CMK (cell line): ENCODE measurements around the gene SAP130.

DNA sequence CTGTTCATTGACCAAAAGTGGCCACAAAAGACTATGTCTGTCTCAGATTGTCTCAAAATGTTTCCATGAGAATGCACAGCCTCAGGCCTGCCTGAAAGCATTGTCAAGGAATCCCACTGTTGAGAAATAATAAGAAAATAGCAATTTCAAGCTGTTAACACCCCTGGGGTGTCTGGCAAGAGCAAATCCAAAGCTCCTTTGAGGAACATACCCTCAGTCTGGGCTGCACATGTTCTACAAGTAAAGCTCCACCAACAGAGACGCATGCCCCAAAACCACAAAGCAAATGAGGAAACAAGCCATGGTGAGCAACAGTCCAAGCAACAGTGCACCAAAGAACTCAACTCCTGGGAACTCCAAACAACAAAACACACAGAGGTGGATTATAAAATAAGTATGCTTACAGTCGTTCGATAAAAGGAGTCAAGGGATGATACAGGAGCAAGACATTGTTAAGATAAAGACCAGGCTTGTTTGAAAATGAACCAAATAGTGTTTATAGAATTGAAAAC lies 40.3 kb downstream of the CYP27C1 start:
- RRBS, result no CpG with 5 or more reads among the region's 3 CpGs

DNA sequence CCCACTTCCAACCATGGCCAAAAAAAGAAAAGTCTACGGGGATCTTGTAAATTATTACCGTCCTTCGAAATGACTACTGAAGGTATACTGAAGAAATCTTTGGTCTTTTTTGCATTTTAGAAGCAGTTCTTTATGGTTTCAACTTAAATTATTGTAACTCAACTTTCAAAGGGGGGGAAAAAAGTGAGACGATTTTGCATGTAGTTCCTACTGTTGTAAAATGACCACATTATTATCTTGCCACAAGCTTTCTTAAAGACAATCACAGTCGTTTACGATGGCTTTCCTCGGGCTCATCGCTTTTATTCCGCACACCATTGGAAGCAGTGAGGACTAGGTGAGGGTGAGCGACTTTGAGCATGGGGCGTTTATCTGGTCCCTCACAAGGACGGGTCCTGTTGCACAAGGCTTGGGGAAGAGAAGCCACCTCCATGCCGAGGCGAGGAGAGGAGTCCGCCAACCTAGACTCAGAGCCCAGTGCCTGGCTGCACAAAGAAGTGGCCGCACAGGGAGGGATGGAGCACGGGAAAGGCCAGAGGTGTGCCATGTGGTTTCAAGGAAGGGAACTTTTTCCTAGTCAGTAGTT lies 543 bp upstream of the CYP27C1 start:
- RRBS, result no CpG with 5 or more reads among the region's 17 CpGs

- RRBS, result no CpG with 5 or more reads among the region's 11 CpGs
Measured at GRCh38 chr2:127373667-127374799, 13.7 kb downstream of the MAP3K2 start.

DNA sequence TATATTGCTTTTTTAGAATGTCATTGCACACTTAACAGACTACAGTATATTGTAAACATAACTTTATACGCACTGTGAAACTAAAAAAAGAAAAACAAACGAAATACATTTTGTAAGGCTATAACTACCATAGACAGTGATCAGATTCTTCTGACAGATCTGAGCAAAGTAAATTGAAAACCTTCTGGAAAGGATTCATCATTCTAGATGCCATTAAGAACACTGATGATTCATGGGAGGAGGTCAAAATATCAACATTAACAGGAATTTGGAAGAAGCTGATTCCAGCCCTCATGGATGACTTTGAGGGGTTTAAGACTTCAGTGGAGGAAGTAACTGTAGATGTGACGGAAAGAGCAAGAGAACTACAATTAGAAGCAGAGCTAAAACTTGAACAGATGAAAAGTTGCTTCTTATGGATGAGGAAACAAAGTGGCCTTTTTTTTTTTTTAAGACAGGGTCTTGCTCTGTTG lies 3.5 kb downstream of the MAP3K2 start:
- RRBS, result no CpG with 5 or more reads among the region's 3 CpGs

DNA sequence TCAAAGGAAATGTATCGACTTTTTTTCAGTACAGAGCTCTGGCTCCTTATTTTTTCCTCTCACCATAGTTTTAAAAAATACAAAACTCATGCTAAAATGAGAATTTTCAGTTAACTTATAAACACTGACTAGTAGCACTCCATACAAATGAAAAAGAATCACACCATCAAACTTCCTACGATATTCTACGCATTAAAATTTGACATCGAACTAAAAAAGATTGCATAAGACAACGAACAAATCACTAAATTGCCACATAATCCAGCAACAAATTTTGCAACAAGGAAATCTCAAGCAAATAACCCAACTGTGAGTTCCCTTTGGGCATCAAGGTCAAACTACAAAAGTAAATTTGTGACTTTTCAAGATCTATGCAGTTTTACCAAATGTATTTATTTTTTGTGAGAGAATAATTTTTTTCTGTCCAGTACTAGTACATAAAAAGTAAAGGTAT lies 1.5 kb downstream of the MAP3K2 start:
- RRBS, result no CpG with 5 or more reads among the region's 5 CpGs

- RRBS, result 84% methylated on average over 2 of the region's 8 CpGs
Measured at GRCh38 chr2:127438202-127438759, 20.1 kb downstream of the PROC start.

DNA sequence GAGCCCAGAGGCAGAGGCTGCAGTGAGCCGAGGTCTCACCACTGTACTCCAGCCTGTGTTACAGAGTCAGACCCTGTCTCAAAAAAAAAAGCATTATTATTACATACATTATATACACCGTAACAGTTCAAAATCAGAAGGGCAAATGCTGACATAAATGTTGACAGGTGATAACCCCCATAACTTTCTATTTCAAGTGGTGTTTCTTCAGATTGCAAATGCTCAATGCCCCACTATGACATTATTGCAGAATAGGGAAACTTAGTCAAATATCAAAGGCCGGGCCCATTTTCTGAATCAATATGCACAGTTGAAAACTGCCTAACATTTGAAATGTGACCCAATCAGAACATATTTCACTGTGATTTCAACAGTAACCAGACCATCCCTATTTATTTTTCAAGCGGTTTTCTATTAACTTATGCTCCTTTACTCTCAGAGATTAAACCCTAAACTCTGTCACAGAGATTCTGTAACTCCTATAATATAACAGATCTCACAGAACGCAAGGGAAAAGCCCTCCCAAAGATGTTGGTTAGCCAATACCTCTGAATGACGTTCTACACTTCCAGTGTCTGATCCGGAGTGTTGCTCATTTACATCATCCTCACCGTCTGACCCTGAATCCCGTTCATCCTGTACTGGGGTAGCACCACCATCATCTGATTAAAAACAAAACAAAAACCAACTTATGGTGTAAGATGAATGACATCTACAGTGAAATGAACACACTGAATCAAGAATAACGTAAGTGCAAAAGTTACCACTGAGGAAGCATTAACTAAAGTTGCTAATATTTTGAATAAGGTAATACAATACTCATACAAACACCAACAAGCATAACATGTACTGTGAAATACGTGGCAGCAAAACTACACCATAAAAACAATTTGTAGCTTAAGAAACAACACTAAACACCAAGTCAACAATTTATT lies 2.9 kb downstream of the IWS1 start:
- RRBS, result no CpG with 5 or more reads among the region's 11 CpGs

DNA sequence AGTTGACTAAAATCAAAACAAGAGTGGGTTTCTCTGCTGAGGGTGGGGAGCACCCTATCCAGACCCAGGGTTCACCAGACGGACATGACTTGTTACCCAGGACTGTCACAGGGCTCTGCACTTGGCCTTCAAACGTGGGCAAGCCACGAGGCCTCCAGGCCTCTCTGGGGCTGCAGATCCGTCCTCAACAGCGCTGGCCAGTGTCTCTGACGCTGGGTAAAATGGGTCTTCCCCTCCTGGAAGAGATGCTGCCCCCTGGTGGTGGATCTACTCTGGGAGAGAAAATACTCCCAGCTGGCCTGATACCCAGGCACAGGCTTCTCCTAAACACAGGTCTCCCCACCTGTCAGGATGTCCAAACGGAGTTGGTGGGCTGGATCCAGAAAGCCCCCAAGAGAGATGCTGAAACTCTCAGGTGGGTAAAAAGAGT lies 3.7 kb downstream of the GPR17 start:
- RRBS, result no CpG with 5 or more reads among the region's 7 CpGs

- RRBS, result no CpG with 5 or more reads among the region's 47 CpGs
Measured at GRCh38 chr2:127651389-127652748, 5.9 kb downstream of the GPR17 start.

DNA sequence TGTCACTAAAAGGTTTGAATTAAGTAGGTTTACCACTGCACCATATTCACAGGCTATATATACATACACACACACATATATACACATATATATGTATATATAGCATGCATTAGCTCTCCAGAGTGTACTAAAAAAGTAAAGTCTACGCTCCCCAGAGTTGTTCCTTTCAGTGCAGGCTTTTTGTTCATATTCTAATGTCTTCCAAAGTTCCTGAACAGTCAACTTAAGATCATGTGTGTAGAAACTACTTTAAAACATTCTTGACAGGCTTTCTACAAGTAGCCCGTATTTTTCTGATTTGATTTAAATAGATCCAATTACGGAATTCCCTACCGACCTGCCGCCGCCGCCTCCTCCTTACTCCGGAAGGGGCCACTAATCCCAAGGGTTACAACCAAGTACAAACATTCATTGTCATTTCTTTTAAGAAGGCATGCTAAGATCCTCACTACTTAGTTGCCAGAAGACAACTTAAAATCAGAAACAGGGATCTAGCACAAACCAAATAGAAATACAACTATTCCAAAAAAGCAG lies 915 bp downstream of the WDR33 start:
- RRBS, result no CpG with 5 or more reads among the region's 8 CpGs

DNA sequence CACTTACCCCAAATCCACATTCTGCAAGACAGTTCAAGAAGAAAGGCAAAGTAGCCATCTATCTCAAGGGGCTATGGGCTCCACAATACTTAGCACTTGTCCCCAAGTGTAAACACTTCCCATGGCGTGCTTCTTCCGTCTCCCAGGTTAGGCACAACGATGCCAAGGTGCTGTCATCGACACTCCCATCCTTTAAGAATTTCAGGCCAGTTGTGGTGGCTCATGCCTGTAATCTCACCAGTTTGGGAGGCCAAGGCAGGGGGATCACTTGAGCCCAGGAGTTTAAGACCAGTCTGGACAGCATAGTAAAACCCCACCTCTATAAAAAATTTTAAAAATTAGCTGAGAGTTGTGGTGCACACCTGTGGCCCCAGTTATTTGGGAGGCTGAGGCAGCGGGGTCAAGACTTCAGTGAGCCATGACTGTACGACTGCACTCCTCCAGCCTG lies 10.8 kb downstream of the POLR2D start:
- RRBS, result no CpG with 5 or more reads among the region's 6 CpGs

- RRBS, result no CpG with 5 or more reads among the region's 16 CpGs
Measured at GRCh38 chr2:127862085-127862719, 4.2 kb upstream of the POLR2D start.

GRCh38 chr2:127885125-127885563 lies 612 bp downstream of the AMMECR1L start:
- RRBS, result no CpG with 5 or more reads among the region's 39 CpGs

DNA sequence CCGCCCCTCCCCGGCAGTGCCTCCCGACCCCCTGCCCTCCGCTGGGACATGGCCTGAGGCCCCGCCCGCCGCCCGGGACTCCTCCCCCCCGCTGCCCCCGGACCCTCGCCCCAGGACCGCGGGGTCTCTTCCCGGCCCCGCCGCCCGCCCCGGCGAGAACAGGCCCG lies 309 bp downstream of the AMMECR1L start:
- RRBS, result no CpG with 5 or more reads among the region's 20 CpGs

GRCh38 chr2:127985675-127986232 lies 42.1 kb downstream of the SAP130 start:
- RRBS, result no CpG with 5 or more reads among the region's 14 CpGs

DNA sequence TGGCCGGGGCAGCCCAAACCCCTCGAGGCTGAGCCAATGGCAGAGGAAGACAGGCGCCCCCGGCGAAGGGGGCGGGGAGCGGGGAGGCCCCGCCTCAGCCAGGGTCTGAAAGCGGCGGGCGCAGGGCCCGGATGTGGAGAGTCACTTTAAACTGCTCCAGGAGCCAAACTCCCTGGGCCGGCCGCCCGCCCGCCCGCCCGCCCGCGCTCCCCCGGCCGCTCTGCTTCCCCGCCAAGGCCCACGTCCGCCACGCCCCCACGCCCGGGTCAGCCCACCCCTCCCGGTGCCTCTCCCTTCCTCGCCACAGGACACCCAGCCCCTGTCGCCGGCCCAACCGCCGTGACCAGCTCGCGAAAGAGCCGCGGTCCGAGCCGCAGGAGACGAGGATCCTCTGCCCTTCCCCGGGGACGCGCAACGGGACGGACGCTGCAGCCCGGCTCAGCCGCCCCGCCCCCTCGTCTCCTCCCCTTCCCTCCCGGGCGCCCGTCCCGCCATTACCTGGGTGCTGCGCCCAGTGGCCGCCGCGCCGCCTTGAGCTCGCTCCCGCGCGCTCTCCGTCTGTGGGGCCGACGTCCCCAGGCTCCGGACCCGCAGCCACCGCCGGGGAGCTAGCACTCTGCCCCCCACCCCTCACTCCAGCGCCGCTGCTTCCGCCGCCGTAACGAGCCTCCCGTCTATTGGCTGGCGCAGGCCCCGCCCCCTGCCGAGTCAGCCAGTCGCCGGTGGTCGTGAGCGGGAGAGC lies at the start of gene SAP130:
TSS of gene SAP130 (minus strand) at position 618 of the 742 bp plus-strand sequence.
- RRBS, result 2% methylated on average over 48 of the region's 85 CpGs

DNA sequence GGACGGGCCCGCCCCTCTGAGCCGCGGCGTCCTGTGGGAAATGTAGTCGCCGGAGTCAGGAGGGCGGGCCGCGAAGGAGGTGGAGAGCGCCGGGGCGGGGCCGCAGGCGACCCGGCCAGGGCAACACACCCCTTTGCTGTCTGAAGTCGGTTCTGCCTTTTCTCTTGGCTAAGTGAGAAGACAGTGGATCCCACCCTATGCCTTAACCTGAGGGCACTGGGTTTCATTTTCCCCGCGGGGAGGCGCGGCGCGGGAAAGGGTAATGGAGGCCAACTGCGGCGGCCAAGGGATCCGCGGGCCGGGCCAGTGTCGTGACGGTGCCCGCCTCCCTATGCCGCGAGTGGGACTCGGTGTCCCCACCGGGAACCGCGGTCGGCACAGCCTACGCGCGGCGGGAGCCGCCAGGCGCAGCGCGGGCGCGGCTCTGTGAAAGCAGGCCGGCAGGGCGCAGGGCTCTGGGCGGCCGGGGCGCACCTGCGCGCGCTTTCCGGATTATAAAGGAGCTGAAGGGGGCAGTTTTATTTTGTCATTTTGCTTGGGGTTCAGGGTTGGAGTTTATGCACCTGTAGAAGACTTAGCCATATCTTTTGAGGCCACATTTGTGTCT lies 428 bp upstream of the SAP130 start:
- RRBS, result 1% methylated on average over 33 of the region's 57 CpGs

DNA sequence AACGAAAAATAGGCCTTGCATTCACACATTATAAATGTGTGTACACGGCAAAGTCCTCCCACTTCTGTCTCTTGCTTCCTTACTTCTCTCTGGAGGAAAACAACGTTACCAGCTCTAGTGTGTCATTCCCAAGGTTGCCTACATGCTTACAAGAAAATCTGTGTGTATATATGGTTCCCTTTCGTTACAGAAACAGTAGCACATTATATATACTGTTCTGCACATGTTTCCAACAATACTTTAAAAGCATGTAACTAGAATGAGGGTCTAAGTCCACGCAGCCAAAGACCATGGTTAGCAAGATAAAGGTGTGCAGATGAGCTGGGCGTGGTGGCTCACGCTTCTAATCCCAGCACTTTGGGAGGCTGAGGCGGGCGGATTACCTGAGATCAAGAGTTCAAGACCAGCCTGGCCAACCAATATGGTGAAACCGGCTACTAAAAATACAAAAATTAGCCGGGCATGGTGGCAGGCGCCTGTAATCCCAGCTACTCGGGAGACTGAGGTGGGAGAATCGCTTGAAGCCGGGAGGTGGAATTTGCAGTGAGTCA lies 25.0 kb upstream of the UGGT1 start:
- RRBS, result no CpG with 5 or more reads among the region's 15 CpGs

- RRBS, result no CpG with 5 or more reads among the region's 11 CpGs
Measured at GRCh38 chr2:128178328-128179177, 87.6 kb downstream of the UGGT1 start.

DNA sequence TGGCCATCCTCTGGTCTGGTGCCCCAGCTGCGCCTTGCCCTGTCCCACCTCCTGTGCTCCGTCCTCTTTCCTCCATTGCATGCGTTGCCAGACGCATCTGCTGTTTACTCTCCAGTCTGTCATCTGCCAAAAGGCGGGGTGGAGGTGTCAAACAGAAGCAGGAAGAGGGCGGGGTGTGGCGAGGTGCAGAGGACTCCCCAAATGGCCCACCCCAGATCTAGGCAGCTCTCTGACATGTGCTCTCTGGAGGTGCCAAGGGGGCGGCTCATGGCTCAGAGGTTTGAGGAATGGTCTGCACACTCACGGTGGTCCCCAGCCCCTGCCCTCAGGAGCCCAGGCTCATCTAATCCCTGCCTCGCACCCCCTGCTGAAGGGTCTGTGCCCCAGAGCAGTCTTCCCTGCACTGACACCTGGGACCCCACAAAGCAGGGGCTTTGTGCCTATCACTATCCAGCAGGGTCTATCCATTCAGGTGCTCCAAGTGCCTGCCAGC lies 45.0 kb downstream of the HS6ST1 start:
- RRBS, result no CpG with 5 or more reads among the region's 10 CpGs